Breast (tissue), 4 donors: ENCODE measurements around a stretch of chr12.

- PRO-cap, 3 experiments = no peak in any of the 3 experiments
- RRBS = no CpG with 5 or more reads among the region's 1 CpG
Measured at GRCh38 chr12:39617843-39618363, 1.7 kb downstream of the ABCD2 start.

DNA sequence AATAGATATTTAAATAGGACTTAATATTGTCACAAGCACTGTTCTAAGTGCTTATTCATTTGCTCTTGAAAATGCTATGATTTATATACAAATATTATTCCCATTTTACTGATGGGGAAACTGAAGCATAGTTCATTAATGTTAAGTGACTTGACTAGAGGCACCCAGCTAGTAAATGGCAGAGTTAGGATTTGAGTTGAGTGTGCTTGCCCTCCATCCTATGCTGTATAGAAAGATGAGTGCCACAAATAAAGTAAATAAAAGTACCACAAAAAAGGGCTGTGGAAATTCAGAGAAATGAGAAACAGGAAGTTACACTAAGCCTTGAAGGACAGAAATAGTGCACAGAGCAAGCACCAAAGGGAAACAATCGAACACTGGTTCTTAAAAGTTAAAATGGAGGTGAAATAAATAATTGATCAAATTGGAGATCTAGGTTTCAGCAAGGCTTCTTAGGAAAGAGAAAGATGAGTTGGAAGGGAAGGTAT is 2.8 kb downstream of the C12orf40 start:
- PRO-cap, 3 experiments = no peak in any of the 3 experiments
- RRBS = no CpG with 5 or more reads among the region's 1 CpG

DNA sequence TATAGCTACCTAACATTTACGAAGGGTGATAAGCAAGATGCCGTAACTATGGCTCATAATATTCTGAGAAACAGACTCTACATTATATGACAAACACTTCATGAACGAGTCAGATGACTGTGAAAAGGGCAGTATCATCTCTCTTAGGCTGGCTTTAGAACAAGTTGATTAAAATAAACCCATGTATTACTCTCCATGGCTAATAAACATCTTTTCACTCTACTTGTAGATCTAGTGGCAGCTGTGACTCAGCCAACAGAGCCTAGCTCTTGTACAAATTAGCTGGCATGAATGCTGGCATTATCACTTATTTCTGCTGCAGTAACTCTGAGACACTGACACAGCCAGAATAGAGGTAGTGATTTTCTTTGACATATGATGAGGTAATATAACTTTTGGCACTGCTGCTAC is 47.1 kb downstream of the SLC2A13 start:
- PRO-cap, 3 experiments = no peak in any of the 3 experiments
- RRBS = no CpG with 5 or more reads among the region's 3 CpGs

DNA sequence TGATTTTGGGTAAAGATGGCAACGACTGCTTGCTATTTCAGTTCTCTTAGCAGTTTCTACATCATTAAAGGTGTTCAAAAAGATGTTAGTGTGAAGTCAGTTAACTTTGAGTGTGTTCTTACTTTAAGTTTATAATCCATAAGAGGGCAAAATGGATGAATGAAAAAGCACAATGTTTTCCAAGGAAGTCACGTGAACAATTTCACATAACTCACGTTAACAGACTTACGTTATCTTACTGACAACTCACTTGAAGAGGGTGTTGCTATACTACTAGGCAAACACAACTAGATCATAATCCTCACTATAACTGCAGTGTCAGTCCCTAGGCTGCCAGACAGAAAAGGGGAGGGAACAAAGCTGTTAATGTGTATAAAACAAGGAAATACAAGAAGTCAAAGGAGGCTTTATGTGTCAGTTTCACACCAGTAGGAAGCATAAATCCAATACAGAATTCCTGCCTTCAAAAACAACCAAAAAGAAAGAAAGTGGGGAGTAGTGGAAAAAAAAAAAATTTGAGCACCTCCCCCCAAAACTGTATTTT is 6.4 kb downstream of the SLC2A13 start:
- PRO-cap, 3 experiments = no peak in any of the 3 experiments
- RRBS = no CpG with 5 or more reads among the region's 4 CpGs

- PRO-cap, 3 experiments = no peak in any of the 3 experiments
- RRBS = 3% methylated on average over 21 of the region's 35 CpGs
Measured at GRCh38 chr12:40104661-40105388, 1.1 kb downstream of the SLC2A13 start.

DNA sequence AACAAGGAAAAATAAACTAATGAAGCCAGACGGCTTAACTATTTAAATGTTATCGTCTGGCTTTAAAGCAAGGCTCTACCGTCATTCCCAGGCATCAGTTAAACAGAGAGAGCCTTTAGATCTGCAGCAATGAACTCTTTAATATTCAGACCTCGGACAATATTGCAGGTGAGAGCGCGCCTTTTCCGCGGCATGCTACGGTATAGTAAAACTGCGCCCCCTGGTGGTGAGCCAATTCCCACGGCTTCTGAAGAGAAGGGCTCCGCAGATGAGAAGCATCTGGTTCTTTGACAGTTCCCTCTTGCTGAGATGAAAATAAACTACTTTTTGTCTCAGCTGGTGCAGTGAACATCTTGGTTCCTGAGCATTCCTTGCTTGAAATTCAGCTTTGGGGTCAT is 1.6 kb upstream of the SLC2A13 start:
- PRO-cap, 3 experiments = no peak in any of the 3 experiments
- RRBS = no CpG with 5 or more reads among the region's 12 CpGs

DNA sequence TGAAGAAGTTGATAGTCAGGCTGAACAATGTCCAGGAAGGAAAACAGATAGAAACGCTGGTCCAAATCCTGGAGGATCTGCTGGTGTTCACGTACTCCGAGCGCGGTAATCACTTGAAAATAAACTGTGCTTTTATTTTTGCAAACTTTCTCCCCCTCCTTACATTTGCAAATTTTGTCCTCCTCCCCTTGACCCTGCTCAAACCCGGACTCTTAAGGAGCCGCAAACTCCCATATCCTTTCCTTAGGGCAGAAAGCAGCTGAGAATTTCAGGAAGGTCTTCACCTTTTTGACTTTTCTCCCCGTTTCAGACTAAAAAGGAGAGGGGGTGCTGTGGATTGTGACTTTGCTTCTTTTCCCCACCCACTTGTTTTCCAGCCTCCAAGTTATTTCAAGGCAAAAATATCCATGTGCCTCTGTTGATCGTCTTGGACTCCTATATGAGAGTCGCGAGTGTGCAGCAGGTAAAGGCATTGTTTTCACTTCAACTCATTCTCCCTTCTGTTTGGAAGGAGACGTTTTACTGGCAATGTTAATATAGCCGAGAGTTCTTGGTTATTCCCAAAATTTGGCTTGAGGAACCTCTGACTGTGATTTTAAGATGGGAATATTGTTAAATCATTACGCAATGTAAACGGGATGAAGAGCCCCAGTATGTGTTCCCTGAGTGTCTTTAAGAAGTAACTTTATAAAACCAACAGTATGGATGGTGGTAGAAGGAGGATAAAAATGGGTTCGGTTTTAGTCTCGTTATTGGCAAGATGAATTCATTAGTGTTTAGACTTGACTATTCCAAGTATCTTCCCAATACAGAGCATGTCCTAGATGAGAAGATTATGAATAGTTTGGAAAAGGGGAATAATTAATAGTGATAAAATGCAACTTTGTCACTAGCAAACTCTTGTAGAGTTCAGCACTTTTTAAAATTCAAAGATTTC is 649 bp downstream of the LRRK2 start:
- PRO-cap, 3 experiments = peak in 1 of 3 experiments; most common minus-strand start position 502 of the sequence (in 1)
- RRBS = no CpG with 5 or more reads among the region's 17 CpGs

GRCh38 chr12:40819453-40819924 is 127.2 kb downstream of the CNTN1 start:
- PRO-cap, 3 experiments = no peak in any of the 3 experiments
- RRBS = no CpG with 5 or more reads among the region's 9 CpGs

- PRO-cap, 3 experiments = no peak in any of the 3 experiments
- RRBS = no CpG with 5 or more reads among the region's 2 CpGs
Measured at GRCh38 chr12:41217592-41218127, 29.5 kb downstream of the PDZRN4 start.

DNA sequence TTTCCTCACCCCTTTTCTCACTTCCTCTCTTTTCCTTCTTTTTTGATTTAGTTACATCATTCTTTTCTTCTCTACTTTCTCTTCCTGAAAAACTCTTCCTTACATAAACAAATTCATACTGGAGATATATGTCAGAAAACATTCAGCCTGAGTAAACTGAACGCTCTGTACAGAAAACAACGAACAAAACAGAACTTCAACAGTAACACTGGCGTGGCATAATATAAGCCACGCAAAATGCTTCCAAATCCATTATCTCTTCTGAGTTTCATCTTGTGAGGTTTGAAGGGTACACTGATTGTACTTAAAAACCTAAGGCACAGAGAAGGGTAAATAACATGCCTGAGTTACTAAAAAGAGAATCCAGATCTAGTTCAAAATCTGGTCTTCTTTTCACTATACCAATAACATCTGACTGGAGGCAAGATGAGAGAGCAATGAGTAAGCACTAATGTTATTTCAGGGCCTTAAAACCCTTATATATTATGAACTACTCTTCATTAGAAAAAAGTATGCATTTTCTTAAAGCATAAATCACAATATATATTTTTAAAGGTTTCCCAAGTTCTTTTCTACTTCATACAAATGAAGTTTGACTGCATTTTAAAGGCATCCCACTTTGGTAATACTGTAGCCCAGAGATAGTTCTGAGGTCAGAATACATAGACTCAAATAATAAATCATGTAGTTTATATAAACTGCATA is 60.2 kb downstream of the GXYLT1 start:
- PRO-cap, 3 experiments = no peak in any of the 3 experiments
- RRBS = no CpG with 5 or more reads among the region's 4 CpGs

DNA sequence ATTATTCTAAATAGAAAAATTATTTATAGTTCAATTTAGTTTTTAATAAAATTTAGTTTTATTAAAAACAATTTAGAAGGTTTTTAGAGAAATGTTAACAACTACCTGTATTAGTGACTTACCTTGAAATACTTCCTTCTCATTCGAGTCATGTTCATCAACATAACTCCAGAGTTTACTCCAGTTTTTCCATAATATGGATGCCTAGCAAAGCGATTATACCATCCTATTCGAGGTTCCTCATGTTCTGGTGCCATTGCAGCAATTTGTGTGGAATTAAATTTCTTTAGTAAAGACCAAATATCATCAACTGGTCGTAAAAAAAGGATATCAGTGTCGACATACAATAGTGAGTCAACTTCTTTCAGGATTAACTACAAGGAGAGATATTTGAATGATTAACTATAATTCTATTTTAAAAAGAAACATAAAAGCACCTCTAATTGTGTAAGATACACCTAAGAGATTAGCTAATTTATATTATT is 38.9 kb downstream of the GXYLT1 start:
- PRO-cap, 3 experiments = no peak in any of the 3 experiments
- RRBS = no CpG with 5 or more reads among the region's 5 CpGs

- PRO-cap, 3 experiments = no peak in any of the 3 experiments
- RRBS = no CpG with 5 or more reads among the region's 9 CpGs
Measured at GRCh38 chr12:42691788-42692592, 102.4 kb upstream of the PRICKLE1 start.

- PRO-cap, 3 experiments = no peak in any of the 3 experiments
- RRBS = no CpG with 5 or more reads among the region's 4 CpGs
Measured at GRCh38 chr12:45281918-45282405, 66.1 kb downstream of the ANO6 start.

DNA sequence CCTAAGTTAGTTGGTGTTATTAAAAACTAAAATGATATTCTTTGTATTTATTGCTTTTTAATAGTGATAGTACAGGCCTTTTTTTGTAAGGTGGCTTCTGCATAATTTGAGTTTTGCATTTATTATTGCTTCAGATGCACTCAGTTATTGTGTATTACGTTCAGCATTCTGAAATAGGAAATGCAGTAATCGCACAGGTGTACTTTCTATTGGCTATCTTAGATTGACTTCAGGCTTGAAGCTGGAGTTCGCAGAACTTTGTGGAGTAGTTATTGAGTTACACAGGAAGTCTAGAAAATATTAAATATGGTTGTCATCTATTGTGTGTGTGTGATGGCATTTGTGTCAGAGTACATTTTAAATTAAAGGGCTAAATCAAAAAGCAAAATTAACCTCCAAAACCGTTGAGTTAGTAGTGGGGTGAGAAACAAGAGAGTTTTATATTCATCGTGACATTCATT is 2.7 kb downstream of the ARID2 start:
- PRO-cap, 3 experiments = no peak in any of the 3 experiments
- RRBS = no CpG with 5 or more reads among the region's 5 CpGs

GRCh38 chr12:45743227-45744081 is 13.9 kb downstream of the ARID2 start:
- PRO-cap, 3 experiments = no peak in any of the 3 experiments
- RRBS = no CpG with 5 or more reads among the region's 3 CpGs

DNA sequence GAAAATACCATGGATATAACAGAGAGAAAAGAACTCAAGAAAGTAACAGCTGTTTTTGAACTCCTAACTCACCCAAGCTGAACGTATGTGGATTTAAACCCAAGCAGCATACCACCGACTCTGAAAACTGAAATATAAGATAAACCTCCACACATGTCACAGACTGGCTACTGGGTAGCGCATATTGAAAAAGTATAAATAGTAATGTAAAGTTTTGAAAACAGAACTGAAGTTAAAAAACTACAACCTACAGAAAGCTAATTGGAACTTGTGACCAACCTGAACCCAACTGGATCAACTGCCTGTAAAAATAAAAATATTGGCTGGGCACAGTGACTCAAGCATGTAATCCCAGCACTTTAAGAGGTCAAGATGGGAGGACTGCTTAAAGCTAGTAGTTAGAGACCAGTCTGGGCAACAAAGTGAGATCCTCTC is 18.4 kb downstream of the SCAF11 start:
- PRO-cap, 3 experiments = no peak in any of the 3 experiments
- RRBS = no CpG with 5 or more reads among the region's 3 CpGs

- PRO-cap, 3 experiments = no peak in any of the 3 experiments
- RRBS = no CpG with 5 or more reads among the region's 1 CpG
Measured at GRCh38 chr12:45992725-45993202, 2.4 kb upstream of the SCAF11 start.

GRCh38 chr12:46177871-46178301 is 91.0 kb downstream of the SLC38A1 start:
- PRO-cap, 3 experiments = no peak in any of the 3 experiments
- RRBS = no CpG with 5 or more reads among the region's 2 CpGs

- PRO-cap, 3 experiments = no peak in any of the 3 experiments
- RRBS = no CpG with 5 or more reads among the region's 3 CpGs
Measured at GRCh38 chr12:46186647-46187504, 82.0 kb downstream of the SLC38A1 start.

GRCh38 chr12:46188132-46188886 is 80.5 kb downstream of the SLC38A1 start:
- PRO-cap, 3 experiments = no peak in any of the 3 experiments
- RRBS = no CpG with 5 or more reads among the region's 4 CpGs